Choroid plexus epithelial cell (primary cell): Measurements from ENCODE around the gene CD2BP2.

- RRBS: no CpG with 5 or more reads among the region's 9 CpGs
These were observed 17.9 kb upstream of the TMEM219 start for GRCh38 chr16:29943897-29944514.

GRCh38 chr16:29972653-29973068 lies 1.0 kb upstream of the TAOK2 start:
- RRBS: no CpG with 5 or more reads among the region's 3 CpGs

DNA sequence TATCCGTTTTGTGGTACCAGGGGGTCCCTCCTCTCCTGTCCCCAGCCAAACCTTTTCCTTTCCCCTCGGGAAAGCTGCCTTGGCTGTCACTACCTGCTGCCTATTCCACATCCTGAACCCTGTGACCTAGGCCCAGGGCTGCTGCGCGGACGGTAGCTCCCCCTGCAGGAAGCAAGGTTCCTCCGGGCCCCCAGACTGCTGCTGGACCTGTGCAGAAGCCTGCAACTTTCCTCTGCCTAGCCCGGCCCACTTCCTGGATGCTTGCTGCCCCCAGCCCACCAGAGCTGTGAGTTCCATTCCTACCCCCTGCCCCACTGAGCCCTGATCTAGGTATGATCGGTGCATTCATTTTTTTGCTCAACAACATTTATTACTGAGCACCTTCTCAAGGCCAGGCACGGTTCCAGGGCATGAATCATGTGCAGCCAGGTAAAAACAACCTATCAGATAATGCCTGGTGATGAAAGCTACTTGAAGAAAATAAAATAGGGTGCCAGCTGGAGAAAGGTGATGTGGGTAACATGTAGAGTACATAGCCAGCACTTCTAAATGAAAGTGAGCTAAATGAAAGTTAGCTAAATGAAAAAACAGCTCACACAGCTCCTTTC lies 2.2 kb downstream of the ENSG00000285043 start:
- RRBS: 21% methylated on average over 2 of the region's 9 CpGs

DNA sequence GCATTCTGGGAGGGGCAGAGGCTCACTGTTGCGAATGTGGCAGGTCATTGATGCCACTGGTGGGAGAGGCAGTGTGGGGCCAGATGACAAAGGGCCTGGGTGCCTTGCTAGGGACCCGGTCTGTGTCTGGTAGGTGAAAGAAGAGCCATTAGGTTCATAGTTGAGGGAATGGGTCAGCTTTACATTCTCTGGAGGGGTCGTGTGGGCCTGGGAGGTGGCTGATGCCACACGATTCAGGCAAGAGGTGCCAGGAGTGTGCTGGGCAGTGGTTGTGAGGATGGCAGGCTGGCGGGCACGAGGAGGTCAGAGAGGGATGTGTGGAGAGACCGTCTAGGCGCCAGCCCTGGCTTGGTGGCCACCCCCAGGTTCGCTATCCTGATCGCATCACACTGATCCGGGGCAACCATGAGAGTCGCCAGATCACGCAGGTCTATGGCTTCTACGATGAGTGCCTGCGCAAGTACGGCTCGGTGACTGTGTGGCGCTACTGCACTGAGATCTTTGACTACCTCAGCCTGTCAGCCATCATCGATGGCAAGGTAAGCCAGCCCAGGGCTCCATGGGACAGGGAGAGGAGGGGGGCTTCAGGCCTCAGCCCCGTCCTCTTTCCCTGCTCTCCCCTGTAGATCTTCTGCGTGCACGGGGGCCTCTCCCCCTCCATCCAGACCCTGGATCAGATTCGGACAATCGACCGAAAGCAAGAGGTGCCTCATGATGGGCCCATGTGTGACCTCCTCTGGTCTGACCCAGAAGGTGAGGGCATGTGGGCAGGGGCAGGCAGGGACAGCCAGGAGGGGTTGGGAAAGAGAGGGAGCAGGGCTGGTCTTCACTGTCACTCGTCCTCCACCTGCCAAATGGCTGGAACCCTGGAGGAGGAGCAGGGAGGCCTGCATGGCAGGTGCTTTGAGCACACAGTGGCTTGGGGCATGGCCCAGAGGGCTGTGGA lies 7.5 kb downstream of the PPP4C start:
- RRBS: no CpG with 5 or more reads among the region's 26 CpGs

GRCh38 chr16:30104033-30105151 lies 8.4 kb upstream of the YPEL3 start:
- RRBS: no CpG with 5 or more reads among the region's 18 CpGs

DNA sequence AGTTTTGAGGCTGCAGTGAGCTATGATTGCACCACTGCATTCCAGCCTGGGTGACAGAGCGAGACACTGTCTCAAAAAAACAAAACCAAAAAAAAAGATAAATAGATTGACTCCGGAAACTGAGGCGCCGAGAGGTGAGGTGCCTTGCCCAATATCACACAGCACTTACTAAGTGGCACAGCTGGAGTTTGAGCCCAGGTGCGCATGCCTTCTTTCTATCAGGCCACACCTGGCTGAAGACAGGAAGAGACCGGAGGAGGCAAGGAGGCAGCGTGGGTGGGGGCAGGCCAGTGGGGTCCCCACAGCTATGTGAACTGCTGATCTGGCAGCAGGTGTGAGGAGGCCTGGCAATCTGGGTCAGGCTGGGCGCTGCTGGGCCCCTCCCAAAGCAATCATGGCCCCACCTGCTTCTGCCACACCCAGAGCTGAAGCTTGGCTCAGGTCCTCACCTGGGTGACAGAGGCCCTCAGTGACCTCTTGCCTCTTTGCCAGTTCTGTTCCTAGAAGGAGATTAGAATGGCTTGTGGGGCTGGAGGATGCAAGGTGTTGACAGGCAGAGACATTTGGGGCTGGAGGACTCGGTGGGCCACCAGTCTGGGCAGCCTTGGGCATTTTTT lies 1.9 kb upstream of the GDPD3 start:
- RRBS: no CpG with 5 or more reads among the region's 9 CpGs

DNA sequence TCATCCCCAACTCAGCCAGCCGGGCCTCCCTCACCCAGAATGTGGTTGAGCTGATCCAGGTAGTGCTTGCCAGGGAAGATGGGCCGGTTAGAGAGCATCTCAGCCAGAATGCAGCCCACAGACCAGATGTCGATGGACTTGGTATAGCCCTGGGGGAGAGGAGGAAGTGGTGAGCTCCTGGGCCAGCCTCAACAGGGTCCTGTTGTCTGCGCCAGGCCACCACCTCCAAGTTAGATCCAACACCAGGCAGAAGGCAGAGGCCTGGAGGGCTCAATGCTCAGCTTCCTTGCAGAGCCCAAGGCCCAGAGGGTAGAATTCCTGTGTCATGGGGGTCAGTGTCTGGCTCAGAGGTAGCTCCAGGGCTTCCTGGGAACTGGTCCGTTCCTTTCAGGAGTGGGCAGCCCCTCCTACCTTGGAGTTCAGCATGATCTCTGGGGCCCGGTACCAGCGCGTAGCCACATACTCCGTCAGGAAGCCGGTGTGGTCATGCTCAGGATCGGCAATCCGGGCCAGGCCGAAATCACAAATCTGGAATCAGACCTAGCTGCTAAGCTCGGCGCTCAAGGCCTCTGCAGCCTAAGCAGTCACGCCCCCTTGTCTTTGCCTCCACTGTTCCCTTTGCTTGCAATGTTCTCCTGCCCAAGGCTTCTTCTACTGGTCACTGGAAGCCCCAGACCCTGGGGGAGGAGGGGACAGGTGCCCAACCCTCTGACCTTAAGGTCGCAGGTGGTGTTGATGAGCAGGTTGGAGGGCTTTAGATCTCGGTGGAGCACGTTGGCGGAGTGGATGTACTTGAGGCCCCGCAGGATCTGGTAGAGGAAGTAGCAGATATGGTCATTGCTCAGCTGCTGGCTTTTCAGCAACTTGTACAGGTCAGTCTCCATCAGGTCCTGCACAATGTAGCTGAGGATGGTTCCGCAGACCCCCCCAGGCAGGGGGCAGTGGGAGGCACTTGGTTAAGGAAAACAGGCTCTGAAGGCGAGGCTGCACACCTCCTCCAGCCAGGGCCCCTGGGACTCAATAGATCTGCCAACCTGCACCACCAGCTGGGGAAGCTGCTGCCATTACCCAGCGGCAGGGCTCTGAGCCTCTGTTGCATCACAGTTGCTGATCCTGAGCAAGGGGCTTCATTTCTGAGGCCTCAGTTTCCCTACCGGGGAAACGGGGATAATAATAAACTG lies 4.7 kb upstream of the GDPD3 start:
- RRBS: 97% methylated on average over 6 of the region's 26 CpGs

GRCh38 chr16:30183951-30184379 lies 563 bp downstream of the CORO1A start:
- RRBS: 7% methylated on average over 4 of the region's 17 CpGs

DNA sequence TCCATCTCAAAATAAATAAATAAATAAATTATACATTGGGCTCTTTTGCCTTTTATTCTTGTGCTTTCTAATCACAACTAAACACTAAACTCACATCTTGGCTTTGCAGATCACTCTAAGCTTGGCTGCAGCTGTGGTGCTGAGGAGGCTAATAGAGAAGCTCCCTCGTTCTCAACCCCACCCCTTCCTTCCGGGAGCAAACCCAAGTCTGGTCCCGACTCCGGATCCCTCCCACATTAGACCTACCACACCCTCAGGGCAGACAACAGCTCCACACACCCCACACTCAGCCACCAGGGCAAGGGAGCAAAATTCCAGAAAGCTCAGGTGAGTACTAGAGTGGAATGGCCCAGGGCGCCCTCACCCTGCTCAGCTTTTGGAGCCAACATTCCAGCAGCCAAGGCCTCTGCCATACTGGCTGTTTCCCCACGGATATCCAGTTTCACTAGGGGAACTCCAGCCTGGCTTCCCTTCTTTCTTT lies 9.9 kb downstream of the SULT1A3 start:
- RRBS: no CpG with 5 or more reads among the region's 6 CpGs

- RRBS: 0% methylated on average over 1 of the region's 22 CpGs
These were observed 19.2 kb downstream of the CD2BP2 start for GRCh38 chr16:30335626-30336595.

GRCh38 chr16:30354847-30355607 lies at the start of gene CD2BP2:
TSS of gene CD2BP2 (minus strand) at chr16:30355308.
- RRBS: 2% methylated on average over 8 of the region's 58 CpGs

GRCh38 chr16:30368239-30368969 lies 1.9 kb downstream of the TBC1D10B start:
- RRBS: no CpG with 5 or more reads among the region's 10 CpGs

DNA sequence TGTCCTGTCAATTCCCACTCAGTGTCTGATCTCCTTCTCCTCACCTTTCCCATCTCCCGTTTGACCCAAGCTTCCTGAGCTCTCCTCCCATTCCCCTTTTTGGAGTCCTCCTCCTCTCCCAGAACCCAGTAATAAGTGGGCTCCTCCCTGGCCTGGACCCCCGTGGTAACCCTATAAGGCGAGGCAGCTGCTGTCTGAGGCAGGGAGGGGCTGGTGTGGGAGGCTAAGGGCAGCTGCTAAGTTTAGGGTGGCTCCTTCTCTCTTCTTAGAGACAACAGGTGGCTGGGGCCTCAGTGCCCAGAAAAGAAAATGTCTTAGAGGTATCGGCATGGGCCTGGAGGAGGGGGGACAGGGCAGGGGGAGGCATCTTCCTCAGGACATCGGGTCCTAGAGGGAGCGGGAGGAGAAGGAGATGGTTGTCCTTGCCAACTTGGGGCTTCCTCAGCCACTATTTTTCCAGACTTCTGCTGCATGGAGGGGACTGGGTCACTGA lies 1.8 kb upstream of the TBC1D10B start:
- RRBS: no CpG with 5 or more reads among the region's 6 CpGs

DNA sequence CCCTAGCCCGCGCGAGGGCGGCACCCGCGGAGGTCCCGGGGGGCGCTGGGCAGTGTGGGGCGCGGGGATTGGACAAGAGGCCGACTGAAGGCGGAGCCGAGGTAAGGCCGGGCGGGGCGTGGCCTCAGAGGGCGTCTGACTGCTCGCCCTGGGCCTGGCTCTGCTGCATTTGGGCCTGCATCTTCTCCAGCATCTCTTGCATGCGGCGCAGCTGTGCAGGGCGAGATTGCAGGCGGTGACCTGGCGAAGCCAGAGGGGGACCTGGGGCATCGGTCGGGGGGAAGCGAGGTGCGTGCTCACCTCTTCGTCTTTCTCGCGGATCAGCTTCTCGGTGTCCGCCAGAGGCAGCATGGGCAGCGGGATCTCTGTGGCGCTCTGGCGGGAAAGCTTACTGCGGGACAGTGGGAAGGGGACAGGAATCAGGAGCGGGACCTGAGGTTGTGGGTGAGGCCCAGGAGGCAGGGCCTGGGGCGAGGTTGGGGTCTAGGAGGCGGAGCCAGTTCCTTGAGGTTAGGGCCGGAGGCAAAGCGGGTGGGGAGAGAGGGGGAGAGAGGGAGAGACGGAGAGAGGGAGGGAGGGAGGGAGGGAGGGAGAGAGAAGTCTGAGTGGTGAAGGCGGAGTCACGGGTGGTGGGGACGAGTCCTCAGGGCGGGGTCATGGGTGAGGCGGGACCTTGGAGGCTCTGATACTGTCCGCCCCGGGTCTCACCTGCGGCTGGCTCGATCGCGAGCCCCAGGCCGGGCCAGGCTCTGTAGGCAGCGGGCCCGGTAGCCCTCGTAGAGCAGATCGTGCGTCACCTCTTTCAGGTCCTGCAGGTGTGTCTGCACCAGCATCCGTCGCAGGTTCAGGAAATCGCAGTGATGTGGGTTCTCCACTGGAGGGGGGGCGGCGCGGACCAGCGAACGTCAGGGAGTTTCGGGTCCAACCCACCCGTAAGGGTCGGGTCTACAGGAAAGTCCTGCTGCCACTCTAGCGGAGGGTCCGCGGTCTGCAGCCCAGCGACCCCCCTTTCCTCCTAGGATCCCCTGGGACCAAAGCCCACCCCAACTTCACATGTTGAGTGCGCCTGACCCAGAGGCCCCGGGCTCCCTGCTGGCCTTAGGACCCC lies 3.7 kb downstream of the SEPTIN1 start:
- RRBS: 3% methylated on average over 21 of the region's 76 CpGs

GRCh38 chr16:30524117-30524846 lies 2.1 kb downstream of the ZNF768 start:
- RRBS: 84% methylated on average over 10 of the region's 39 CpGs

- RRBS: no CpG with 5 or more reads among the region's 4 CpGs
These were observed 143 bp upstream of the FBRS start for GRCh38 chr16:30658245-30658330.

- RRBS: no CpG with 5 or more reads among the region's 2 CpGs
These were observed 3.1 kb upstream of the PHKG2 start for GRCh38 chr16:30745148-30745458.

DNA sequence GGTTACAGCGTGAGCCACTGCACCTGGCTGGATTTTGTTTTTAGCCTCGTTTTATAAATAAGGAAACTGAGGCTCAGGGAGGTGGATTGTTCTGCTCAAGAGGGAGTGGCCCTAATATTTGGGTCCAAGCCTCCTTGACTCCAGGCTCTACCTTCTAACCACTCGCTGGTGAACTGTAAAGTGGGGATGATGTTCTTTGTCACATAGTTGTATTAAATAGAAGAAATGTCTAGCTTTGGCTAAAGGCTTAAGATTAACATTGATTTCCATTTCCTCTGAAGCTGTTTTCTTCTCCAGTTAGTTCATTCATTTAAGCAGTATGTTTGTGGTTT lies 8.2 kb downstream of the RNF40 start:
- RRBS: no CpG with 5 or more reads among the region's 3 CpGs

DNA sequence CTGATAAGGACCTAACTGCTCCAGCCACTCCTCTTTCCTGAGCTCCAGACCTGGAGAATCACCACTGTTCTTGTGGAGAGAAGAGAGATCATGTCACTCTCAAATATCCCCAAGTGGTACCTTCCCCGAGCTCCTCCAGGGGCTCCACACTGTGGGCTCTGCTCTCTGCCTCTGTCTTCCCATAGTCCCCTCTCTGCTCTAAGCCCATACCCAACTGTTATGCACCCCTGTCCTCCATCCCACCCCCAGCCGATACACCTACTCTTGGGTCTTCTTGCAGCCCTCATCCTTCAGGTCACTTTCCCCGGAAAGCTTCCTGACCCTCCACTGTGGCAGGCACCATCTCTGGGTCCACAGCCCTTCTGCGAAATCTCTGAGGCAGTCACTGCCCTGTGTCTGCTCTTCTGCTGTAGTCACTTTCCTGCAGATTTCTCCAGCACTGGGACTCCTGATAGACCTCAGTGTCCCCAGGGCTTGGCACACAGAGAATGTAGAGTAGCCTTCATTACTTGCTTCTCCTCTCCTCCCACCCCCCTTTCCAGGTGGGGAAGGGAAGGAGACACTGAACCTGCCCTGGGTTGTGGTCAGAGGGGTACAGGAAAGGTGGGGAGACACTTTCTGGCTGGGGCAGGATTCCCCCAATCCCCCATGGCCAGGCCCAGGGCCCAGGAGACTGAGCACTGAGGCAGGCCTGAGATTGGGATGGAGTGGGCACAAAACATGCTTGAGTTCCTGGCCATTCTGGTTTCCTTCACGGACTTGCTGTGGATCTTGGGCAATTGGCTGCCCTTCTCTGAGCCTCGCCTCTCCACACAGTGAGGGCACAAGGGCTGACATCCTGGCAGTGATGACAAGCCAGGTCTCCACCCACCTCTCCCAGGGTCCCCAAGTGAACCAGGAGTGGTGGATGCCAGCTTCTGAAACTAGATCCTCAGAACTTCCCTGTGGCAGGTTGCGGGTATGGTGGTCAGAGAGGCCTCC lies 9.6 kb downstream of the ZNF629 start:
- RRBS: no CpG with 5 or more reads among the region's 7 CpGs